GM12891 (cell line): ENCODE data around the genes DEGS1 and LEFTY2.

DNA sequence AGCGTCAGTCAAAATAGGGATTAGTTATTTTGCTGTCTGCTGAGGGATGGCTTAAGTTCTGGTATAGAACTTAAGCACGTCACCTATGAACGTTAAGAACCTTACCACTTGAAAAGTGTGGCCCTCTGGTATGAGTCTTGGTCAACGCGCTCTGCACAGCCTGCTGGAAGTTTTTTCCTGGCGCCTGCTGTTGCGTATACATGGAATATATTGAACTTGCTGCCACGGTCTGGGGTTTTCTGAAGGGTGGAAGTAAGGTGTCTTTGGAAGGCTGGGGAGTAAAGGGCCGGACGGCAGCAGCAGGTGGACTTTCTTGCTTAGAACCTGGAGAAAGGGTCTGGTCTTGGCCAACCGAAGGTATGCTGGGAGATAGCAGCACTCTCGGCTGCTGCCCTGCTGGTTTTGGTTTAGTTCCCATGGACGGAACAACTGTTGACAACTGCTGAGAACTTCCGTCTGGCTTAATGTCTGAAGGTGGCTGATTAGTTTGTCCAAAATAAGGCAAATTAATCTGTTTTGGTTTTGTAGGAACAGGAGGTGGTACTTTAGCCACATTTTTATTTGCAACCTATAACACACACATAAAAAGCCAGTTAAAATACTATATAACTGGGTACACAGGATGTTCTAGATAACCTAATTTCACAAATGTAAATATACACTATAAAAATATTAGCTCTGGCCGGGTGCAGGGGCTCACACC lies 47.5 kb downstream of the TP53BP2 start:
- RRBS: no CpG with 5 or more reads among the region's 15 CpGs

DNA sequence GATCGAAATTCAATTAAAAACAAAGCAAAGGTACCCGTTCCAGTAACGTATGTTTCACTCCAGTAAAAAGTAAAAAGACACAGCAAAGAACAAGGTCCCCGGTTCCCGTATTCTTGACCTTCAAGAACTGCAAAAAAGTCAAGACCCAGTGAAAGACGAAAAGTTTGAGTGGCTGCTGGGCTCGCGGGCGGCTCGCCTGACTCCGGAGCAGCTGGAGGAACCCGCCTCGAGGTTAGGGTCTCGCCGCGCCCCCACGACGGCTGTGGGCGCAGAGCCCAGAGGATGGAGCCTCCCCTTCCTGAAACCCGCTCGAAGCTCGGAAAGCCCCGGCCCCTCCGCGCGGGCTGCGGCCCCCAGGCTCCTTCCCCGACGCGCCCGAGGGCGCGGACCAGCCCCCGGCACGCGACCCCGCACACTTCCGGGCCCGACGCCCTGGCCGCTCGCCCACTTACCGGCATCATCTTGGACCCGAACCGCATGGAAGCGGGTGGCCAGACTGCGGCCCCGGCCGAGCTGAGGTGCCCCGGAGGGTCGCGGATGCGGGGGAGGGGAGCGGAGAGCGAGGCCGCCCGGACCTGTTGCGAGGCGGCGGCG lies 448 bp downstream of the TP53BP2 start:
- RRBS: 2% methylated on average over 32 of the region's 61 CpGs

- RRBS: no CpG with 5 or more reads among the region's 2 CpGs
Observed at GRCh38 chr1:223998329-223999086, 115.4 kb upstream of the FBXO28 start.

DNA sequence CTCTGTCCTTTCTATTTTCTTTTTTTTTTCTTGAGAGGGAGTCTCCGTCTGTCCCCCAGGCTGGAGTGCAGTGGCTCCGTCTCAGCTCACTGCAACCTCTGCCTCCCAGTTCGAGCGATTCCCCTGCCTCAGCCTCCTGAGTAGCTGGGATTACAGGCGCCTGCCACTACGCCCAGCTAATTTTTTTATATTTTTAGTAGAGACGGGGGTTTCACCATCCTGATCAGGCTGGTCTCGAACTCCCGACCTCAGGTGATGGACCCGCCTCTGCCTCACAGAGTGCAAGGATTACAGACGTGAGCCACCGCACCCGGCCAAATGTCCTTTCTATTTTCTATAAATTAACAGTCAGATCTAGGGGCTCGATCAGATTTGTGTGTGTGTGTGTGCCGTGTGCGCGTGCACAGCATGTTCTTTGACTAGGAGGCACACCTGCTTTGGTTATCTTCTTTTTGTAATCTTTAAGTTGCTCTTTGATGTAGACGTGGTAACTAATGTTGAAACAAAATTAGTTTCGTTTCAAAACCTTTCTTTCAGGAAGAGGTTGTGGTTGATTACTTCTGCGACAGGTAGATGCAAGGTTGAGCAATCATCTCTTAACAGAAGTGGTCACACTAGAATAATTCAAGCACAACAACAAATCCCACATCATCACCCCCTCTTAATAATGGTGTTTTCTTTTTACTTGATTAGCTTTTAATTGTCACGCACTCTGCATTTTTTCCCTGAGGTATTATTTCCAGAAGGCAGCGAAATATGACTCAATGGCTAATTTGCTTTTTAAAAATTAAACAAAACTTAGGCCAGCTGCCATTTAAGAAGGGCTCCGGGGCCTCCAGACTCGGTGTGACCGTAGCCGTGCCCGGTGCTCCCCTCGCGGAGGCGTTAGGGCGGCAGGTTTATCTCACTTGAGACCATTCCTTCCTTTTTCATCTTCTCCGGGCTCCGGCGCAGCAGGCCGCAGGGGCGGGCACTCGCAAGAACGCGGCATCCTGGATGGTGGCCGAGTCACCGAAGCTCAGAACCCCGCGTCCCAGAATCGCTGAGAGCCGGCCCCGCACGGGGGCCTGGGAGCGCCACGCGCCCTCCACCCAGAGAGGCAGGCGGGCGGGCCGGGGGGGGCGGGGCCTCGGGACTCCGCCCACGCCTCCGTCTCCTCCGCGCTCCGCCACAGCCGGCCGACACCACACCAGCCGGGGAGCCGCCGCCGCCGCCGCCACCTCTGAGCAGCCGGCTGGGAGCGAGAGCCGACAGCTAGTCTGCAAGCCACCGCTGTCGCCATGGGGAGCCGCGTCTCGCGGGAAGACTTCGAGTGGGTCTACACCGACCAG lies at the start of gene DEGS1:
Gene DEGS1 (plus strand): TSS at position 1,184 of the 1,331 bp plus-strand sequence.
- RRBS: 2% methylated on average over 31 of the region's 80 CpGs

GRCh38 chr1:224205876-224206302 lies 22.8 kb downstream of the DEGS1 start:
- RRBS: no CpG with 5 or more reads among the region's 9 CpGs

DNA sequence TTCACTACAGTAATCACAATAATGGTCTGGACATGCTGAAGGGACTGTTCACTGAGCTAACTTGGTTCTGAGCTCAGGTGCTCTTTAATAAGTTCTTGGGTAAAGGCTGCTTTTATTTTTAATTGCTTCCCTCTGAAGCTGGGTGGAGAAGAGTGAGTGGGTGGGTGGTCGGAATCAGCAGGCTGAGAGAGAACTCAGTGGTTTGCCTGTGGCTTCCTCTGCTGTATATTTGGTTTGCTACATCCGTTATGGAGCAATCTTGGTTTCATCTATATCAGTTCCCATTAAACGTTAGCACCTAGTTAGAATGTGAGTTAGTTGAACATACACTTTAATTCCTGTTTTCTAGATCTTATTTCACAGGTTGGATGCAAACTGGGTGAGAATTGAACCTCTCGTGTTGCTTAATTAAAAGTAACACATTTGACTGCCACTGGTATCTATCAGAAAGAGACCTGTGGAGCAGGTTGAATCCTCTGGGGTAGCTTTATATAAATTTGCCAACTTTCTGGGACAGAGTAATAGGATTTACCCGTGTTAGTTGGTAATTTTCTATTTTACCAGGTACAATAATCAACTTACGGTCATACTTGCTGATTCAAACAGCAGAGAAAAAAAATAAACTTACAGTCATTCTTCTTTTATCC lies 23.4 kb downstream of the CNIH4 start:
- RRBS: no CpG with 5 or more reads among the region's 6 CpGs

- RRBS: no CpG with 5 or more reads among the region's 3 CpGs
Observed at GRCh38 chr1:224387872-224388592, 31.4 kb downstream of the CNIH4 start.

GRCh38 chr1:224407996-224409043 lies 26.3 kb downstream of the WDR26 start:
- RRBS: no CpG with 5 or more reads among the region's 6 CpGs

DNA sequence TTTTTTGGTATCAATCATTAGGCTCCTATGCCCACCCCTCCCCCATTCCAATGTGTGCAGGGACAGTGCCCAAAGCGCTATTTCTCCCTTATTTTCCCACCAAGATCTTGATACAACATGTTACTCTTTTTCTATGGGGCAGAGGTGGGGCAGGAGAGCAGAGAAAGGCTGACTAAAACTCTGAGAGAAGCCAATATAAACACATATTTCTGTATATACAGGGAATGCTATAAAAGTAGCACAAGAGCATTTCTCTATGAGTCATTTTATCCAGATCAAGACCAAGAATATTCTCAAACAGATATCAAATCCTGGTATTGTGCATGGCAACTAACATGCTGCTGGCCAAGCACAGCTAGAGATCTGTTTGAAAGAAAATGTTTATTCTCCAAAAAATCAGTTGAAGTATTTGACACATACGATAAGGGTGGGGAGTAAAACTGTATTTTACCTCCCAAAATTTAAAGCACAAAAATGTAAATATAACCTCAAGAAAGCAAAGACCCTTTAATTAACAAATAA lies 7.2 kb downstream of the WDR26 start:
- RRBS: no CpG with 5 or more reads among the region's 2 CpGs

- RRBS: no CpG with 5 or more reads among the region's 7 CpGs
Observed at GRCh38 chr1:224435265-224436029, 850 bp upstream of the WDR26 start.

DNA sequence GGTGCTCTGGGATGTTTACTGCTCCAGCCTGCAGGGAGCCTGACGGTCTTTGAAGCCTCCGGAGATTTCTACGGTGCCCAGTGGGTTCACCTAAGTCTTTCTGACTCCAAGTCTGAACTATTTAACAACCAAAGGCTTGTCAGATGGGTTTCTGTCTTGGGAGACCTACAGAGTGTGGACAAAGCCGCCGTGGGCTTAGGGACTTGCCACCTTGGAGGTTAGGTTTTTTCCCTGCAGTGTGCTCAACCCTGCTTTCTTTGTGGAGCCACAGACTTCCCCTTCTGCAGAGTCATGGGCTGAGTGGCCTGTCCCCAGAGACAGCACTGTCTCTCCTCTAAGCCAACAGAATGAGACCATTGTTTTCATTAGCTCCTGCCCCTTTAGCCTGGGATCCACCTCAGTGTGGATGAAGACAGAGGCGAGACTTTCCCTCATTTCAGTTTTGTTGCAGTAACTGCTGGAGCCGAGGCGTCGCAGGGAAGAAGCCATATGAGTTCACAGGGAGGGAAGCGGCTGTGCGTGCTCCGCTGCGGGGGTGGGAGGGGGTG lies 120.6 kb downstream of the CNIH3 start:
- RRBS: no CpG with 5 or more reads among the region's 13 CpGs

DNA sequence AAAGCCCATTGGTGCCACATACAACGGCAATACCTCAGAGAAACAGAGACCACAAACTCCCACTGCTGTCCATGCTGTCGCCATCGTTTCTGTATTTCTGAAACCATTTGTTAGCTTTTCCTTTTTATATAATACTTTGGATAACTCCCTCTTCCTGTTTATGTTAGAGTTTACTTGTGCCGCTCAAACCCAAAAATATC lies 145.6 kb upstream of the DNAH14 start:
- RRBS: no CpG with 5 or more reads among the region's 4 CpGs

- RRBS: no CpG with 5 or more reads among the region's 12 CpGs
Observed at GRCh38 chr1:225411807-225412398, 15.9 kb downstream of the LBR start.

DNA sequence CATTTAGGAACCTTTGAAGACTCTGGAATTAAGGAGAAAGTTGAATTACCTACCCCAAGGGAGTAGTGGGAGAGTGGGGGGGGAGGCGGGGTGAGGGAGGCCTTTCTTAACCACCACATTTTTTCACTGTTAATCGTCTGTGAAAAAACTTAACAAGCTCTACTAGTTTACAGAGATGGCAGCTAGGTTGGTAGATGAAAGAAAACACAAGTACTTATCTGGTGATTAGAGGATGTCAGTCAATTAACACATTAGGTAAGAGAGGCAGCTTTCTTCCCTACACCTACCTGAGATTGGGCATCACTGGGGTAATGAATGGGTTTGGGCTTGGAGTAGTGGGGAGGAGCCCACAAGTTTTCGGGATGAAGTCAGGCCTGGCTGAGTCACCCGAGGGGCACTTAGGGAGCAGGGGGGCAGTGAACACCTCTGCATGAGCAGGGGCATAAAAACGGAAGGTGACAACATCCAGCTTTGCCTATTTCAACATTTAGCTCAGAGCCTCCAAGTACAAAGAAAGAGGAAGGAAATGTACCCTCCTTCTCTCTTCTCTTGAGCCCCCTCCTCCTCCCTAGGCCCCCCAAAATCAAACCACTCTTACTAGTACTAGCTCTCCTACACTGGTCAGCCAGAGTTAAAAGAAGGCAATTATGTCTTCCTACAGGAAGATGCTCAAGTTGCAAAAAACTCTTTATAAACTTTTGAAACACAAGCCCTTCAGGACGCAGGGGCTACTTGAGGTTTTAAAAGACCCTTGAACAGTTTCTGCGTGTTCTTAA lies 2.5 kb downstream of the LBR start:
- RRBS: no CpG with 5 or more reads among the region's 7 CpGs

DNA sequence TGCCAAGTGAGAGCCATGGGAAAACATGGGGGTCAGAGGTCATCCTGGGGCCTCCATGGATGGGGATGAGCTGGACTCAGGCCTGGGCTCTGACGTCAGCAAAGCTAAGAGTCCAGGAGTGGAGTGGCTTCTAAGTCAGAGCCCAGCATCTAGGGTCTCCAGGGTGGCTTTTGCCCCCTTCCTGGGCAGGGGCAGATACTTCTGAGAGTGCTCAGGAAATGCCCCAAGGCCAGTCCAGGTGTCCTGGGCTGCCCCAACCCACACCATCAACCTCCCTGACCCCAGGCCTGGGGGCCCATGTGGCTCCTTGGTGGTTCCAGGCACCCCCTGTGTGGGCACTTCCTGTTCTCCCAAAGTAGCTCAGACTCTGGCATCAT lies 1.8 kb upstream of the LEFTY1 start:
- RRBS: no CpG with 5 or more reads among the region's 1 CpG

DNA sequence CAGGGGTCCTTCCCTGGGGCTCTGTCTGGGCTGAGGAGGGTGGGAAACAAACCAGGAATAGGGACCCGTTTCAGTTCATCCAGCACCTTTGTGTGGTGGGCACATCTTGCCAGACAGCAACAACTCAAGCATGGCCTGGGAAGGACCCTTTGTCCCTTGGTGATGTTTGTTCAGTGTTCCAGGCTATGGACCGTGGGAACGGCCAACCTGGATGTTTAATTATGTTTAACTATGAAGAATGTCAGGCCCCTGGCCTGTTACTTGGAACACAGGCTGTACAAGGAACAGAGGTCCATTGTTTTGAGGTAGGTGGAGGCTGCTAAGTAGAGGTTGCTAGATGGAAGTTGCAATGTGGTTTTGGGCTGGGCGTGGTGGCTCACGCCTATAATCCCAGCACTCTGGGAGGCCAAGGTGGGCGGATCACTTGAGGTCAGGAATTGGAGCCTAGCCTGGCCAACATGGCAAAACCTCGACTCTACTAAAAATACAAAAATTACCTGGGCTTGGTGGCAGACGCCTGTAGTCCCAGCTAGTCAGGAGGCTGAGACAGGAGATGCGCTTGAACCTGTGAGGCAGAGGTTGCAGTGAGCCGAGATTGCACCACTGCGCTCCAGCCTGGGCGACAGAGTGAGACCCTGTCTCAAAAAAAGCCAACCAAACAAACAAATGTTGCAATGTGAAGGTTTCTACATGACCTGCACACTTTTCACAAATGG lies 2.3 kb upstream of the LEFTY1 start:
- RRBS: no CpG with 5 or more reads among the region's 12 CpGs

DNA sequence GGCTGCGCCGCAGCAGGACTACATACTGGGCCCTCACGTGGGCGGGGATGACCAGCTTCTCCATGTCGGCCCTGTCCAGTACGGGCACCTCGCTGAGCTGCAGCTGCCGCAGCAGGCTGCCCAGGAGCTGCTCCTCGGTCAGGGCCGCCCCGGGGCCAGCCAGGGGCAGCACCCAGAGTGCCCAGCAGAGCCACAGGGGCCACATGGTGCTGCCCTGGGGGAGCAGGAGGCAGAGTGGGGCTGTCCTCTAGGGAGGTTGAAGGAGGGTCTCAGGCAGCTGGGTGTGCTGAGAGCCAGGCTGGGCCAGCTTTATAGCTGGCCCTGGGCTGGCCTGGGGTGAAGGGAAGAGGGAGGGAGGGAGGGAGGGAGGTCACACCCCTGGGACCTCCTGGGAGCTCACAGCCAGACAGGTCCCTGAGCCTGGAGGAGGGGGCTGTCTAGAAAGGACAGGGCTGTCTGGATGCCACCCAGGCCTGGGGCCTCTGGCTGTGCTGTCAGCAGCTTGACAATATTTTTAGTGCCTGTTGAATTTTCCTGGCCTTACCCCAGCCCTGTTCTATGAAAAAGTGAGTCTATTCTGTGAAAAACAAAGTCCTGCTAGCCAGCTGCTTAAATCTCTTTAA lies at the start of gene LEFTY2:
Gene LEFTY2 (minus strand): TSS at position 285 of the 623 bp plus-strand sequence.
- RRBS: no CpG with 5 or more reads among the region's 11 CpGs

GRCh38 chr1:225951020-225951463 lies 10.0 kb upstream of the LEFTY2 start:
- RRBS: no CpG with 5 or more reads among the region's 9 CpGs

DNA sequence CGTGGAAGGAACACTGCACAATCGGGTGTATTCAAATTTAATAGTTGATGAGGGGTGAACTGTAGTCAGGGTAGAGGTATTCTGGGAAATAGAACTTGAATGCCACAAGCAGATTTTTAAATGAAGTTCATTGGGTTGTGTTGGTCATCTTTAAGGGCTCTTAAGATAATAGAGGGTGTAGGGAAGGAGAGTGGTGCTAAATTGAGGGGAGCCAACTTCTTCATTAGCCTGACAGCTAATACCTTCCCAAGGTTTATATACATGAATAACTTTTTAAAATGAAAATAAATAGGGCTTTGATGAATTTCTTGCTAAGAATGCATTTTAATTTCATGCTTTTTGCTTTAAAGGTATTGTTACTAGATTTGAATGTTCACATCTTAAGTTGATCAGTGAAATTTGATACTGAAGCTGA lies 2.6 kb downstream of the H3-3A start:
- RRBS: no CpG with 5 or more reads among the region's 2 CpGs

DNA sequence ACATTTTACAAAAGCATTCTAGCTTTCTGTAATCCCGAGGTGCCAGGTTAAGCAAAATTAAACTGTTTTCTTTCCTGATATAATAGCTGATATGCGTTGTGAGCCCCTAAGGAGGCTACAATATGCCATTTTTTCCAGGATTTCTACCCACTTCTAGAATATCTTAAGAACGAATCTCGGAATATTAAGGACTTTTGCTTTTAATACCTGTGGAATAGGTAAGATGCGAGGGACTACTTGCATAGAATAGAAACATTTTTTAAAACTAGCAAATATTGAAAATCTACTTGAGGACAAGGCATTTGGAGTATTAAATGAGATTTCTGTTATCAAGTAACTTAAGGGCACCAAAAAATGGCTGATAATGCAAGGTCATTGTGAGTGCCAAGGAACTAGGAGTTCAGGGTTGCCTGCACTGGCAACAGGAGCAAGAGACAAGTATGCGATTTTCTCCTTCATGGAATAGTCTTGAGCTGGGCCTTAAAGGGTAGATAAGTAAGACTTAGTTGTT lies 6.0 kb downstream of the H3-3A start:
- RRBS: no CpG with 5 or more reads among the region's 6 CpGs